Mesenchymal stem cell of Wharton's jelly (primary cell): ENCODE data around the genes SNIP1 and RRAGC.

DNA sequence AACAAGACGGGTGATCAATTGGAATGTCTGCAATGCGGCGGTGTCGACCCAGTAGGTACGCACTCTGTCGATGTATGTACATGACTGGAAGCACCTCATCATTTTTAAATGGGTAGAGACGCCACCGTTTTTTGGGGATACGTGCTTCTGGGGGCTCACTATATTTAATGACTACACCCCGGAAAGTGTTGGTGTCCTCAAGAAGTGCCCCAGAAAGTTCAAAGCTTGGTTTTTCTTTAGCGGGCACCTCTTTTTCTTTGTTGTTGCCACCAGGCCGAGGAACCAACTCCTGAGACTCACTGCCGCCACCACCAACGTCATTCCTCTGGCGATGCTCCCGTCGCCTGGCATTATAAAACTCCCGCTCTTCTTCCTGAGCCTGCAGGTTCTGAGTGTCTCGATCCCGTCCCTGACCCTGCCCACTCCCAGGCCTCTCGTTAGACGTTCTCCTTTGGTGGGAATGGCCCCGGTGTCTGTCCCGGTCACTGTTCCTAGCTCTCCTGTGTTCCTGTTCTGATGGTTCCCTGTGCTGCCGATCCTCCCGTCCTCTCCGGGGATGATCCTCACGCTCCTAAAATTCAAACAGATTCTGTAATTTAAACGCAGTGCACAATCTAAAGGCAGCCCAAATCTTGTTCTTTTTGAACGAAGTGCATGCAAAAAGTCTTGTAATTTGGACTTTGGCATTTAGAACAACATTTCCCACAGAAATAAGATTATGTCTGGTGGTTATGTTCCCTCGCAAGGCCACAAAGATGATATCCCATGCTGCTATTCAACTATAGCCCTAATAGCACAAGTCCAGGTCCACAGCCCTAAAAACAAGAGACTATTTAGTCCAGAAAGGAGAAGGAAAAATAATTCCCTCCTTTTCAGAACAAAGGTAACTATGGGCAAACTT lies 13.7 kb downstream of the SNIP1 start:
- CAGE, long polyA plus RNA: no peak

GRCh38 chr1:37548888-37549661 lies 5.0 kb downstream of the SNIP1 start:
- CAGE, long polyA plus RNA: no peak

DNA sequence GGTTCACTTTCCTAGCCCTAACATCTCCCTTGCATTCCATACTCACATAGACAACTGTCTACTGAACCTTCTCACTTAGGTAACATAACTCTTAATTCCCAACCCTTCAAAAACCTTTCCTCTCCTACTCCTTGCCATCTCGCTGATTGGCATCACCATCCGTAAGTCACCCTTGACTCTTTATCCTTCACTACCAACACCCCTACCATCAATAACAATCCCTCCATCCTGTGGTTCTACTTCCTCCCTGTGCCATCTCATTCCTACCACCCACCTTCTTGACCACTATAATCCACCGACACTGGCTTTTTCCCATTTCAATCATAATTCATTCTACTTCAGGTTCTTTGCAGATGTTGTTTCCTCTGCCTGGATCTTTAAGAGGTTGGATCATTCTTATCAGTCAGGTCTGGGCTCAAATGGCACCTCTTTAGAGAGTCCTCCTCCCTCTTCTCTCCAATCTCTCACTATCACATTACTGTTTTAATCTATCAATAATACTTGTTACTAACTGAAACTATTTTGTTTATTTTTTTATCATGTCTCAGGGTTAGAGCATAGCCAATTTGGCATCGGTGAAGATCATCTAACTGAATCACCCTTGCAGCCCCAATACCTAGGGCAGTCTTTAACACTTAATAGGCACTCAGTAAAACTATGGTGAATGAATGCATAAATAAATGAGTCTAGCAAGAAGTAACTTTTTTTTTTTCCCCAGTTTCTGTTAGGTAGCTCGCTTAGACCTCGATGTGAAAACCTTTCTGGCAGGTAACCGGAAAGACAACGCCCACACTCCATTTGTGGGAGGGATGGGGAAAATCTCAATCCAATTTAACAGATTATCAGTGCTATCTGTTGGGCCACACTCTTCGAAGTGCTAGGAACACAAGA lies 962 bp downstream of the SNIP1 start:
- CAGE, long polyA plus RNA: no peak

- CAGE, long polyA plus RNA: no peak
Measured at GRCh38 chr1:37553777-37554602, at the start of gene SNIP1. TSS of gene SNIP1 (minus strand) at chr1:37554293.

DNA sequence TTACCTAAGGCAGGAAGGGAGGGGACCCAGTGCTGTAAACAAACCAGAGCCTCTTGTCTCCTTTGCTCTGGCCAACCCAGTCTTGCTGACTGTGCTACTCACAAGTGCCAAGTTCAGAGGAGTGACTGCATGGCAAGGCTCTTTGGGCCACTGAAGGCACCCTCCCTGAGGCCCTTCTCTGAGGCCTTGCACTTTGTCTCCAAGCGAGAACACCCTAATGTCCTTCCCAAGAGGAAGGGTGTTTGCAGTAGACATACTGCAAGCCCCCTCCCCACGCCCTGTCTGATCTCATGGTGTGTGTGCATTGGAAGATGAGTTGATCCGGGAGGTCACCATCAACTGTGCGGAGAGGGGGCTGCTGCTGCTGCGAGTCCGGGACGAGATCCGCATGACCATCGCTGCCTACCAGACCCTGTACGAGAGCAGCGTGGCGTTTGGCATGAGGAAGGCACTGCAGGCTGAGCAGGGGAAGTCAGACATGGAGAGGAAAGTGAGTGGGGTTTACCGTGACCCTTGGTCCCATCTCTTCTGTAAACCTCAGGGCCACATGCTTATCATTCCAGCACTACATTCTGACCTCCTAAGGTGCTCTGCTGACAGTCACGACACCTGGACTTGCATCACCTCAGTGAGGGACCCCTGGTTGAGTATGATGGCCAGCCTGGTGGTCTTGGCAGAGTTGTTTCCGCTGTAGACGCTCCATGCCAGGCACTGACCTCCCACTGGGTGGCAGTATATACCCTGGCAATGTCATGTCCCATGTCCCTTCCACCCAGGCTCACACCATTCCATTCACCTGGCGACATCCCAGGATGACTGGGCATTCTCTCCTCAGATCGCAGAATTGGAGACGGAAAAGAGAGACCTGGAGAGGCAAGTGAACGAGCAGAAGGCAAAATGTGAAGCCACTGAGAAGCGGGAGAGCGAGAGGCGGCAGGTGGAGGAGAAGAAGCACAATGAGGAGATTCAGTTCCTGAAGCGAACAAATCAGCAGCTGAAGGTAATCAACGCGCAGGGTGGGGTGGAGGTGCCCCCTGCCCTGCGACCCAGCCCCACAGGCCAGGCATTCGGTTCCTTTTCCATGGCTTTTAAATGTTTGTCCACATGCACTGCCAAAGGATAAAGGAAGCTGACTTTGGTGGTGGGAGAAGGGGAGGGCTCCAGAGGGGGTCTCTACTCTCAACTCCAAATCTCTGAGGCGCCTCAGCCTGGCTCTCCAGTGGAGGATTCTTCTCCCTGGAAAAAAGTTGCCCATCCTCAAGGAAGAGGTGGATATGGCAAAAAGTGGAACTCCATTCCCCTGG lies 5.0 kb downstream of the DNALI1 start:
- CAGE, long polyA plus RNA: no peak

GRCh38 chr1:37840139-37840441 lies 19.3 kb downstream of the MTF1 start:
- CAGE, long polyA plus RNA: no peak

DNA sequence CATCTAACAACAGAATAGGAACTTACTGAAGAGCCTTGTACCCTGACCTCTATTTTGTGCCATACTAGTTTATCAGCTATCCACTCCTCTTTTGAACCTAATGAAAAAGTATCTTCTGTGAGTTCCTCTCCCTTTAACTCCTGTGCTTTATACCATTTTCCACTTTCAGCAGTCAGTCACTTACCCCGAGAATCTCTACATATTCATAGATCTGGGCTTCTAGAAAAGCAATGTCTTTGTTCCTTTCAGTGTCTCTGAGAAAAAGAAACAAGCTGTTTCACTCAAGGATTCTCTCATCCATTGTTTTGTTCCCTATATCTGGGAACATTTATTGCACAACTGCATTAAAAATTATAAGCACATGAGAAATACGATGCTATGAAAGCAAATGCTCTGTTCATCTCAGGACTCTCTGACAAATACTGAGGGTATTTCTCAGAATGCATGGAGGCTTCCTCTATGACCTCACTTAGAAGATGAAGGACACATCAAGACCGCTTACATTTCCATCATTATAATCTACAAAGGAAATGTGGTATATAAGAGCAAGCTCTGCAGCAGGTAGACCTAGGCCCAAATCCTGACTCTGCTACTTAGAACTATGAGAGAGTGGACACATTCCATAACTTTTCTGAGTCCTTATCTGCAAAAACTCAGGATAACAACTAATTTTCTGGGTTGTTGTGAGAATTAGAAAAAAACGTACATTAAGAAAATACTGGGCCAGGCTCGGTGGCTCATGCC lies 12.9 kb downstream of the SF3A3 start:
- CAGE, long polyA plus RNA: no peak

DNA sequence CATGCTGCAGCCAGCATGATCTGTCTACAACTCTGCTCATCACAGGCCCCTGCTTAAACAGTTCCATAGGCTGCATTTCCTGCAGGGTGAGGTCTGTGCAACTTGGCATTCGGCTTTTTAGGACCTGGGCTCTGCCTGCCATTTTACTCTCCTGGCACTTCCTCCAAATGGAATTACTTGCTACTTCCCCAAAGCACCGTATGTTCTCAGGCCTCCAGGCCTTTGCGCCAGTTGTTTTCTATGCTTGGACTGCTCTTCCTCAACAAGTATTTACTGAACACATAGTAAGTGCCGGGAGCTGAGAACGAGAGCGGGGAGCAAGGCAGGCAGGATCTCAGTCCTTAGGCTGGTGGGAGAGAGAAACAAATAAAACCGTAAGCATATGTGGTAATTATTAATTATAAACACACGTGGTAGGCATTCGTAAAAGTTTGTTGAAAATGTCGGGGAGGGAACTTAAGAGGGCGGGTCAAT lies 5.4 kb upstream of the SF3A3 start:
- CAGE, long polyA plus RNA: no peak

DNA sequence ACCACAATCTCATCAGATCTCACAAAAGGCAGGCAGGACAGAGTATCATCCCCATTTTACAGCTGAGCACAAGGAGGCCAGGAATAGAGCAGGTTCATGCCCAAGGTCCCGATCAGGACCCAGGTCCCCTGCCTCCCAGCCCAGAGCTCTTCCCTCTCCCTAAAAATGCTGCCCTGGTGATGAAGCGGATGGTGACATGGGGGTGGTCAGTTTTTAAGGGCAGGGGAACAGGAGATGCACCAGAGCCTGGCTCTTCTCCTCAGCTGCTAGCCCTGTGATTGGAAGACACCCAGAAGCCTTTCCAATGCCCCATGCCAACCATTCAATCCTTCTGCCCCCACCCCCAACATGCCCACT lies 1.7 kb downstream of the FHL3 start:
- CAGE, long polyA plus RNA: no peak

GRCh38 chr1:38006183-38006637 lies 896 bp upstream of the FHL3 start:
- CAGE, long polyA plus RNA: no peak

- CAGE, long polyA plus RNA: no peak
Measured at GRCh38 chr1:38025147-38025772, 12.7 kb downstream of the UTP11 start.

DNA sequence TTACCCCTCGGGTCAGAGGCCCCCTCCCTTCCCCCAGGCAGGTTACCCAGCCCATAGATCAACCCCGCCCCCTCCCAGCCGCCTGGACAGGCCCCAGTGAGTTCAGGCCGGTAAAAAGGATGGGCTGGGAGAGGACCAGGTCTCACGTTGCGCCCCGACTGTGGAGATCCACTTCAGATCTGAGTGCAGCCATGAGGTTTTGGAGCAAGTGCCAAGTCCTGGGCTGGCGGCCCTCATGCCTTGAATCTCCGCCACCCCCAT lies 300.8 kb downstream of the RRAGC start:
- CAGE, long polyA plus RNA: no peak

DNA sequence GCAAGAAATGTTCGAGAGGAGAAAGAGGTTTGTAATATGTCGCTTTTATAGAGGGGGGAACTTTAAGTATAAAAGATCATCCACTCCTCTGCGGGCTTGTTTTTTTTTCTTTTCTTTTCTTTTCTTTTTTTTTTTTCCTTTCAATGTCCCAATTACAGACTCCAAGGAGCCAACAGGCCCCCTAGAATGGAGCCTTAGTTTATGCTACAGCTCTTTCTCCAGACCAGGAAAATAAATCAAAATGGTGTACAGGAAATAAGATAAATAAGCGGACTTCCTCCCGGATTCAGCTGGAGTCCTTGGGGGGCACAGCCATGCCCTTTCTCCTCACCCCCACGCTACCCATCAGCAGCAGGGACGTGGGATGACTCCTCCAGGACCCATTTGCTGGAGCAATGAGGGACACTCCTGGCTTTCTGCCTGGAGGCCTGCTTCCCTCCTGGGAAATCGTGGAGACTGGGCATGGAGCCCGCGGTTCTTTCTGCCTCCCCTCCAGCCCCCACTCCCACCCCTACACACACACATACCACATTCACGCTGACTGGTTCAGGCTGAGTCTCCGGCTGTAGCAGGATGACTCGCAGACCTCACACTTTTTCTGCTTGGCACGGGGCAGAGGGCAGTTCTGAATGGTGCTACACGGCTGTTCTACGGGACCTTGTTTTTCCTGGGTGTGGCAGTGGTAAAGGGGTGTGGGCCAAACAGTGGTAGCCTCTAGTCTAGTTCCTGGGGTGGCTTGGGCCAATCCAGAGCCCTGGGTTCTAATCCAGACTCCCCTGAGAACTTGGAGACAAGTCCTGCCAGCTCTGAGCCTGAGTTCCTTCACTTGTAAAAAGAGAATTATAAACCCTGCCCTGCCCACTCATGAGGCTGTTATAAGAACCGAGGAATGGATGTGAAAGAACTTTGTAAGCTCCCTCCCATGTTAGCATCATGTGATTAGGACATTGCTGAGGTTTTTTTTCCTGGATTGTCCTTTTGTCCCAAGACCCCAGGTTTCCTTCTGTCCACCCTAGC lies 131.3 kb downstream of the RRAGC start:
- CAGE, long polyA plus RNA: no peak

- CAGE, long polyA plus RNA: no peak
Measured at GRCh38 chr1:38803789-38804712, 55.5 kb downstream of the RRAGC start.

- CAGE, long polyA plus RNA: no peak
Measured at GRCh38 chr1:38858672-38859822, at the start of gene RRAGC. TSS of gene RRAGC (minus strand) at chr1:38859772.

DNA sequence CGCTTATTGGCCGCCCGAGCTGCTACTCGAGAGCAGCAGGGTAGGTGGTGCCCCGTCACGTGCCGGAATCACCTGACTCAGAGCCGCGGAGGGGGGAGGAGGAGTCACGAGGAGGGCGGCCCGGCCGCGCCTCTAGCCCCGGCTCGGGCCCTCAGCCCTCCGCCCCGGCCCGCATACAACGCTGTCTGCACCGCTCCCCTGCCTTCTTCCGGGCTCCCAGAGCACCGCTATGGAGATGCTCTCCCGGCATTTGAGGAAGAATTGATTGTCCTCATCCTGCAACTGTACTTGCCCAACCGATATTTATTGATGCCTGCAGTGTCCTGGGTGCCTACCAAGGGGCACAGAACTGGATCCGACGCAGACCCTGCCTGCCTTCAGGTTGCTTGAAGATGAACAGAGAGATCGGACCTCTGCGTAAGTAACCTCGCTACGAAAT lies 270 bp upstream of the RRAGC start:
- CAGE, long polyA plus RNA: no peak

- CAGE, long polyA plus RNA: no peak
Measured at GRCh38 chr1:38929090-38929755, 12.4 kb downstream of the RHBDL2 start.

DNA sequence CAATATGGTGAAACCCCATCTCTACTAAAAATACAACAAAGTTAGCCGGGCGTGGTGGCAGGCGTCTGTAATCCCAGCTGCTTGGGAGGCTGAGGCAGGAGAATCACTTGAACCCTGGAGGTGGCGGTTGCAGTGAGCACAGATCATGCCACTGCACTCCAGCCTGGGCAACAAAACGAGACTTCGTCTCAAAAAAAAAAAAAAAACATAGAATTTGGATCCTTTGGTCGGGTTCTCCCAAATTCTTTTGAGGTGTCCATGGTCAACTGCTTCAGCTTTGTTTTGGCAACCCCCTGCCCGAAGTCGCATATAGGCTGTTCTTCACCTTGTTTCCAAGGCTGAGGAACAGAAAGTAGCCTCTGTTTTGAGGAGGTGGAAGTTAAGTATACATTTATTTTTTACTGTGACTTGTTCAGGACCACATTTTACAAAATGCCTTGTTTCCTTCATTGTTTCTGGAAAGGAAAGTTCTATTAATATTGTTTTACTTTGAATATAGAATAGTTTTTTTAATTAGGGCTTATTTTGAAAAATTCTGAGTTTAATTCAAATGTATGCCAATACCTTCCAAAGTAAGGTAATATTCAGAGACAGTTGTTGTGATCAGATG lies 14.1 kb downstream of the AKIRIN1 start:
- CAGE, long polyA plus RNA: no peak

DNA sequence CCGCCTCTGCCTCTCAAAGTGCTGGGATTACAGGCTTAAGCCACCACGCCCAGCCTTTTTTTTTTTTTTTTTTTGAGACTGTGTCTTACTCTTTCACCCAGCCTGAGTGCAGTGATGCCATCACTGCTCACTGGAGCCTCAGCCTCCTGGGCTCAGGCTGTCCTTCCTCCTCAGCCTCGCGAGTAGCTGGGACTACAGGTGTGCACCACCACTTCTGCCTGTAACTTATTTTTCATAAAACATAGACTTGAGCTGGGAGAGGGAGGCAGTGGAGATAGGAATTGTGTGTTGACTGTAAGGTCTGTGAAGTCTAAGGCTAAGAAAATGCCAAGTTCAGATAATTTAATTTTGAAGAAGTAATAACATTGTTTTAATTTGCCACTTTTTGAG lies 9.3 kb downstream of the NDUFS5 start:
- CAGE, long polyA plus RNA: no peak

DNA sequence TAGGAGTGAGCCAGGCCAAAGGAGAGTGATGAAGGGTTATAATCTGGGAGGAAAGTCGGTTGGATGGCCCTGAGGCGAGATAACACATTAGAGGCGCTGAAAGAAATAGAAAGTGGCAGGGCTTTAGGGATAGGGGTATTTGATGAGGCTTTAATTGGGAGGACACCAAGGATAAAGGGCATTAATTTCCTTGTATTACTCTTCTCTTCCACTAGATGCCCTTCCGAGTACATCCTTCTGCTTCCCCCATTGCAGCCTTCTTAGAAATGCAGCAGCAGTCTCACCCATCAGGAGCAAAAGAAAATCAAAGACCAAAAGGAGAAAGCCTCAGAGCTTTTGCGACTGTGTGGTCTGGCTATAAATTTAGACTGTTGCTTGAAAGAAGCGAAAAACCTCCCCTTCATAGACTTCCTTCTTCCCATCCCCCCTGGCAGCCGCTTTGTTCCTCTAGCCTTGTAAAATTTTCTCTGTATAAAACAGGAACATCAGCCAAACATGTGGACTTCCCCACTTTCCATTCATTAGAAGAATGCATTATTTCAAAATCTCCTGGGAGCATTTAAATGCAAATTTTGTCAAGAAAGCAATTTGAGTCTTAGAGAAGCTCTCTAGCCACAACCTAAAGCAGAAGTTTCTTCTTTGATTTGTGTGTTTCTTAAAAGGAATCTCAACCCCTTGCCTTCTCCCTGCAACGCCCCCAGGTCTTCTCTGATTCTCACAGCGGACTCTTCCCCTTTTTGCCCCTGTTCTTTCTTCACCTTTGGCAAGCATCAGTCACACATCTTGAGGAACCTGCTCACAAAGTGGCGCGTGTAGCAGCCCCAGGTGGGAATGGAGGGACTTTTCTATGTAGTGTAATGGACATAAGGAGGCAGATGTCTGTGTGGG lies 76.6 kb downstream of the NDUFS5 start:
- CAGE, long polyA plus RNA: no peak